ENCODE data around the gene MAGEA1.

- PRO-cap, result no peak
Measured at GRCh38 chrX:150084956-150085238, 146.6 kb upstream of the EOLA2 start.

GRCh38 chrX:150200752-150201495, 162.2 kb upstream of the MAMLD1 start:
- PRO-cap, result no peak

GRCh38 chrX:150228347-150228632, 134.8 kb upstream of the MAMLD1 start:
- PRO-cap, result no peak

GRCh38 chrX:150397790-150398333, 34.7 kb downstream of the MAMLD1 start:
- PRO-cap, result no peak

DNA sequence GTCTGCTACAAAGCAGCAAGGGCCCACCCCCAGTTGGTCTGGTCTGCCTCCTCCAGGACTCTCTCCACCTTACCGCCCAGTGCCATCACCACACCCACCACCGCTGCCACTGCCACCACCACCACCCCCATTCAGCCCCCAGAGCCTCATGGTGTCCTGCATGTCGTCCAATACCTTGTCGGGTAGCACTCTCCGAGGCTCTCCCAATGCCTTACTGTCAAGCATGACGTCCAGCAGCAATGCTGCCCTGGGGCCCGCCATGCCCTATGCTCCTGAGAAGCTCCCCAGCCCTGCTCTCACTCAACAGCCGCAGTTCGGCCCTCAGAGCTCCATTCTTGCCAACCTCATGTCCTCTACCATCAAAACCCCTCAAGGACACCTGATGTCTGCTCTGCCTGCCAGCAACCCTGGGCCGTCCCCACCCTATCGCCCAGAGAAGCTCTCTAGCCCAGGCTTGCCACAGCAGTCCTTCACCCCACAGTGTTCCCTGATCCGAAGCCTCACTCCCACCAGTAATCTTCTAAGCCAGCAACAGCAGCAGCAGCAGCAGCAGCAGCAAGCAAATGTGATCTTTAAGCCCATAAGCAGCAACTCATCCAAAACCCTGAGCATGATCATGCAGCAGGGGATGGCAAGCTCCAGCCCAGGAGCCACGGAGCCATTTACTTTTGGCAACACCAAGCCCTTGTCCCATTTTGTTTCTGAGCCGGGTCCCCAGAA, 97.7 kb upstream of the MTM1 start:
- PRO-cap, result no peak

GRCh38 chrX:150507186-150508072, 61.0 kb upstream of the MTM1 start:
- PRO-cap, result no peak

DNA sequence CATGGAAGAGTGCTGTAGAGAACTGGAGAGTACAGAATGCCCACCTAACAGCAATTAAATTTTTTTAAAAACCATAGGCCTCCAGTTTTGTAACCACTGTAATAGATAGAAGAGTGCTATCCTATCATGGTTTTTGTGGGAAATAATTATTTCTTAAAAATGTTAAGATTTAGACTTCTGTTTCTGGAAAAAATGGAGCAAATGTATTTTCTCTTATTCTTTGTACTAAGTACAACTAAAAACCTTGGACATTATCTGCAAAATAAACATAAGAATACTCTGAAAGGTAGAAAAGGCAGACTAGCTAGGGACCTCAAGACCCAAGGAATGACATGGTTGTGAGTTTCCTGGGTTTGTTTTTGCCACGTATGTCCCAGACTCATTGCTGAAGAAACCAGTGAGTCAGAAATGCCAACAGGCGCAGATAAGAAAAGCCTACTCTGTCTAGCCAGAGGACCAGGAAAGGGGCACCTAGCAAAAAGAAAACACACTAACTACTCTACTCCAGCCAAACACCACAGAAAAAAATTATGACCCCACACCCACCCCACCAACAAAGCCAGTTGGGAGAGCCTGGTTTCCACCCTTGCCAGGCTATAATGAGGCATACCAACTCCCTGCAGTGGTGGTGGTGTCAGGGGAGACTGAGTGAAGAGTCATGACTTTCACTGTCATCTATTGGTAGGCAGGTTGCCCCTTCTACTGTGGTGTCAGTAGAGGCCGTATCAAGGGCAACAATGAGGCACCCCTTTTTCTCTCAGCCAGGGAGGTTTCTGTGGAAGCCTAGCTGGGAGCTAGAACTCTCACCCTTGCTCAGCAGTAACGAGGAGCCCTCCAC, 10.8 kb downstream of the MTMR1 start:
- PRO-cap, result no peak

- PRO-cap, result no peak
Measured at GRCh38 chrX:150727069-150727558, 33.9 kb downstream of the MTMR1 start.

GRCh38 chrX:150869284-150869817, 29.1 kb downstream of the CD99L2 start:
- PRO-cap, result no peak

- PRO-cap, result no peak
Measured at GRCh38 chrX:151084462-151084808, 91.9 kb upstream of the GPR50 start.

- PRO-cap, result no peak
Measured at GRCh38 chrX:151177470-151177887, 1.1 kb downstream of the GPR50 start.

DNA sequence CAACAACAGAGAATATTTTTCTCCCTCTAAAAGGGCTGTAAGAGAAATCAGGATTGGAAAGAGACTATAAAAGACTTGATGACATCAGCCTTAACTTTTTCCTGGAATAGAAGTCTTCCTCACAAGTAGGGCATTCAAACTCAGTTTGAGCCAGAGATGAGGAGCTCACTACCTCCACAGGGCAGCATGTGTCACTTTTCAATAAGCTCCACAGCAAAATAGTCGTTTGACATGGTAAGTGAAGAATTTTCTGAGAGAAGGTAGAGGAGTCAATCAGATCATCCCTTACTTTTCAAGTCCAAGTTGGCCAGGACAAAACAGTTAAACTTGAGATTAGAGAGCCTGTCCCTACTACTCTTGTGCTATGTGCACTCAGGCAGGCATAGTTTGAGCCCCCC, 9.0 kb upstream of the GABRE start:
- PRO-cap, result no peak

GRCh38 chrX:152176865-152177712, 38.7 kb upstream of the MAGEA10 start:
- PRO-cap, result no peak

DNA sequence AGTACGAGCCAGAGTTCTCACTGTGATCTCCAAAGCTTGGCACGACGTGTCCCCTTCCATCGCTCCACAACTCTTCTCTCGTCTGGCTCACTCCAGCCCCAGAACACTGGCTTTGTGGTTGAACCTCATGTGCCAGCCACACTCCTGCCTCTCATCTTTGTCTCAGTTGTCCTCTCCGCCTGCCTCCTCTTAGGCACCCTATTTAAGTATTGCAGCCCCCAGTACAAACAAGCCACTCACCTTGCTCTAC, 1.1 kb downstream of the NSDHL start:
- PRO-cap, result no peak

DNA sequence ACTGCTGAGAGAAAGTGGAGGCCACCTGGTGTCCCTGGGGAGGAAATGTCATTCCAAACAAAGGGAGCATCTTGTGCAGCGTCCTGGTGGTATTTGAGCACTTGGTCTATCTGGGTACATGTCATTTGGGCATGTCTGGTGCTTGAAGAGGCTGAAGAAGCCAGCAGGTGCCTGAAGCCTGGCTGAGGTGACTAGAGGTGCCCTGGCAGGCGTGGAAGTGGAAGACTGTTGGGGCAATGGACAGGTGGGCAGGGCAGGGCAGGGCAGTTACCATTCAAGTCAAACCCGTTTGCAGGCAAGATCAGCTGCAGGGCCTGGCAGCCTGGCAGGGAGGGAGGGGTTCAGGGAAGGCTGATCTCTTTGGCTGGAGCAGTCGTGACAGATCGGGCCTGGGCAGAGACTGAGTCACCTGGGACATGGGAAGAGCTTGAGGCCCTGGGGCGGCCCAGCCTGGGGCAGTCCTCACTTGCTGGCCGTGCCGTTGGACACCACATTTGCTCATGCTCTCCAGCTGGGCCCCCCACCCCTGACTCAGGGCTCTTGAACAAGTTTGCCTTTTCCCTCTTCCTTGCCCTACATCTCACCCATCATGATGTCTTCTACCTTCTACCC, 2.2 kb upstream of the ZNF185 start:
- PRO-cap, result no peak

DNA sequence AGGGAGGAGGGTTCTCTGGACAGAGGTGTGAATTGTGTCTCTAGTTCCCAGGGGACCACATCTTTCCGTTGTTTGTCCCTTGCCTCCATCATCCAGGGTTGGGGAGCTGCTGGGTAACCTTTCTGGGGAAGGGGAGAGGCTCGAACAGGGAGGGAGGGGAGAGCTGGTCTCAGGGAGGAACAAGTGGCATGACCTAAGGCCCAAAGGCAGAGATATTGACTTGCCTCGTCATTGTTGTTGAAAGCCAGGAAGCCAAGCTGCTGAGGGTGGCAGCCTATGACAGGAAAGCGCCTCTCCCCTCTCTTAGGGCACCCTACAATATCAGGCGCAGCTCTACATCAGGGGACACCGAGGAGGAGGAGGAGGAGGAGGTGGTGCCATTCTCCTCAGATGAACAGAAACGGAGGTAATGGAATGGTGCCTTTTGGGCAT, 20.8 kb downstream of the ZNF185 start:
- PRO-cap, result no peak

DNA sequence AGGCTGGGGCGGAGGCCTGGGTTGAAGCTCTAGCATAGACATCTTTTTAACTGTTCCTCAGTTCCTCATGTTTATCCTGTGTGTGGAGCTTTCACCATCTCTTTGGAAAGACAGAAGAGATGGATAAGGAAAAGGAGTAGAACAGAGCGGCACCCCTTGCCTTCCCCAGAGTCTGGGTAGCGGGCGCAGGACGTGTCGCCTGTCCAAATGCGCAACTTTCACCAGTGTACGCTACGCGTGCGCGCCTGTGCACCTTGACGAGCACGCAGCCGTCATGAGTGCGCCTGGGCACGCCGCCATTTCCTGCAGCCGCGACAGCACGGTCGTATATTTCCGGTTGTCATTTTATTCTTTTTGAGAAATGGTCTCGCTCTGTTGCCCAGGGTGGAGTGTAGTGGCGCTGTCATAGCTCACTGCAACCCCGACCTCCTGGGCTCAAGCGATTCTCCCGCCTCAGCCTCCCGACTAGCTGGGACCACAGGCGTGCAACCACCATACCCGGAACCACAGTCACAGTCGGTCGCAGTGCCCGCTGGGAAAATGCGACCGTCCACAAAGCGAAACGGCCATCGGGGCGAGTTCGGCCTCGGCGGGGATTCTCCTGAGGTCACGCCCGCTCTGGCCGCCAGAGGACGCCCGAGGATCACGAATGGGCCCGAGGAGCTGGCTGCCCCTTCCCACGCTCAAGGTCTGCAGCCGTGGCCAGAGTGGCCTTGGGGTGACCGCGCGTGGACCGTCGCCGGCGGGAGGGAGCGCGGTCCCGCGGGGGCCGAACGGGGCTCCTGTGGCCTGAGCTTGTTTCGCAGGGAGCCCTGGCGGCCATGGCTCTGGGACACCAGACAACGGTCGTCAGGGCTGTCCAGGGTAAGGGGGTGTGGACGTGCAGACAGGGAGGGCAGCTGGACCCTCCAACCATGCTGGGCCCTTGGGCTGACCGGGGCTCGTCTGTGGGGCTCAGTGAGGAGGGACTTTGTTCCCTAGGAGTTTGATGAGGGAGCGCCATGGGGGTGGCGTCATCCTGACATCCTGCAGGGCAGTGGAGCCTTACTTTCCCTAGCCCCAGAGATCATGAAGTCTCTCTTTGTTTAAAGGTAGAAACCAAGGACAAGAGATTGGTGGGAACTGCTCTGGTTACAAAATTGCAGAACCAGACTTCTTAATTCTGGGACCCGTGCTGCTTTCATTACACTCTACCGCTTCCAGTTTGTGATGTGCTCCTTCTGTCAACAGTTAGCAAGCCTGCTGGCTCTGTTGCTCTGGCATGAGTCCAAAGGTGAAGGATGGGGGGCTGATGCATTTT, 23.6 kb upstream of the PNMA3 start:
- PRO-cap, result unidirectional peak, minus-strand start at position 512 of the sequence

GRCh38 chrX:153178770-153179487, at the start of gene MAGEA1:
Gene MAGEA1 (plus strand): TSS chrX:153179284.
- PRO-cap, result no peak

DNA sequence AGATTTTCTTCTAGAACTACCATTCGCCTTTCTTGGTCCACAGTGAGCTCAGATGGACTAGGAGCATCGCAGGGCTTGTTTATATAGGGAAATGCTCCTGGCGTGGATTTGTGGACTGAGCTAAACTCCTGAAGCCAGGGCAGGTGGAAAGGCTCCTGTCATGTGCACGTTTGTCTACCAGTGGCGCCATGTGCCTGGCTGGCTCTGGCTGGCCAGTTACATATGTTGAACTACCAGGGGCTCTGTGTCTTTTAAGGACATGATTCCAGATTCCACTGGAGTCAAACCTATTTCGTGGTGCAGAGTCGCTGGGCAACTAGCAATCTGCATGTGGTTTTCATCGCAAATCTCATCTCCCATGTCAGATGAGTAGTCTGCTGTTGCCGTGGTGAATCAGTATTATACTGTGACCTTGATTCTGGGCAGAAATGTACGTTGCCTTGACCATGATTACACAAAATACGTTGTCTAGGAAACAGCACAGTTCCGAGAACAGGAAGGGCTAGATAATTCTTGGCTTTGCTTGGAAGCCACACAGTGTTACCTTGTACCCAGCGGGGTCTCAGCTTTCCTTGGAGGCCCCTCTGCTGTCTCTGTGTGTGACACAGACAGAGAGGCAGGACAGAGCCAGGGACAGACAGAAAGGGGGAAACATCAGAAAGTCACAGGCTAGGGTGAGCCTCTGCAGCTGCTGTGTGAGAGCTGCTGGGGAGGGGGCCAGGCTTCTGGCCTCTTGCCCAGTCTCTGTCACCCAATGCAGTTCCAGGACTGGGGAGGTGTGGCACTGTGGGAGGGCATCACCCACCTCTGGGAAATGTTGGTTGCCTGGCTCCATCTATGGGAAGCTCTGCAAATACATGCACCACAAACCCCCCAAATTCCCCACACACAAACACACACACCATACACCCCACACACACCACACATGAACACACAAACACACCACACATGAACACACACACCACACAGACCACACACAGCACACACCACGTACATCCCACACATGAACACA, 19.2 kb downstream of the PNMA6E start:
- PRO-cap, result no peak

GRCh38 chrX:153412721-153412920, 1.3 kb downstream of the ZFP92 start:
- PRO-cap, result no peak

All from osteocyte (in vitro differentiated cells).